Fibroblast of villous mesenchyme (primary cell): Measurements from ENCODE around the genes BTD and GALNT15.

DNA sequence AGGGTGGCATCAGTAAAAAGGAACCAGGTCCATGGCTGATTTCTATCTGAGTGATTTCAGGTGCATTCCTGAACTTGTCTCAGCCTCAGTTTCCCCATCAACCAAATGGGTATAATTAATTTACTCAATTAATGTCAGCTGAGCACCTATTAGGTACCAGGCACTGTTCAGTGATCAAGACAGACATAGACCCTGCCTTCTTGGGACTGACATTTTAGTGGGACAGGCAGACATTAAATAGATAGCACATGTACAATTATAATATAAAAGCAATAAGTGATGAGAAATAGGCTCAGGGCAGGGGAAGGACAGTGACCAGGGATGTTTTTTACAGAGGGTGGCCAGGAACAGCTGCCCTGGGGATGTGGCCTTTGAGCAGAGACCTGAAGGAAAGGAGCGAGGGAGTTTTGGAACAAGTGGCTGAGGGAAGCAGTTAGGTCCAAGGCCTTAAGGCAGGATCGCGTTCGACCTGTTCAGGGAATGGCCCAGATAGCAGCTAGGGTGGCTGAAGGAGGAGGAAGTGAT, 51.1 kb downstream of the SLC6A6 start:
- CAGE, long polyA plus RNA = no peak

DNA sequence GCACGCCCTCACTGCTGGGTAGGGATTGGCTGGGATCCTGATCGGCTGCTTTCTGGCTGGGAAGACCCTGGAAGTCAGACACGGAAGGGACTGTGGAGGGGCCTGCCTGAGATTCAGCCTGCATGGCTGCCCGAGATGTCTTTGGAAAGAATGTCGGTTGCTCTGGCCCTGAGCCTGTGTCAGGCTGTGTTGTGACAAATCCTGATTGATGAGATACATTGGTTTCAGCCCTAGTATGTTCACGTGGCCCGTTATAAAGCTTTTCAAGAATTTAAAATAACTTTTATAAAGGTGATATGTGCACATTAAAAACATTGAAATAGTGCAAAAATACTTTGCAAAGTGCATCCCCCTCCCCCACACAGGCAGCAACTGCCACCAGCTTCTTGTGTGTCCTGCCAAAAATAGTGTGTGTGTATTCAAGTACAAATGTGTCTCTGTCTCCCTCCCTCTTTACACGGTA, 52.0 kb downstream of the SLC6A6 start:
- CAGE, long polyA plus RNA = no peak

- CAGE, long polyA plus RNA = no peak
These were observed 33.9 kb downstream of the FGD5 start for GRCh38 chr3:14852720-14852957.

GRCh38 chr3:14946808-14947034, 662 bp upstream of the NR2C2 start:
- CAGE, long polyA plus RNA = no peak

DNA sequence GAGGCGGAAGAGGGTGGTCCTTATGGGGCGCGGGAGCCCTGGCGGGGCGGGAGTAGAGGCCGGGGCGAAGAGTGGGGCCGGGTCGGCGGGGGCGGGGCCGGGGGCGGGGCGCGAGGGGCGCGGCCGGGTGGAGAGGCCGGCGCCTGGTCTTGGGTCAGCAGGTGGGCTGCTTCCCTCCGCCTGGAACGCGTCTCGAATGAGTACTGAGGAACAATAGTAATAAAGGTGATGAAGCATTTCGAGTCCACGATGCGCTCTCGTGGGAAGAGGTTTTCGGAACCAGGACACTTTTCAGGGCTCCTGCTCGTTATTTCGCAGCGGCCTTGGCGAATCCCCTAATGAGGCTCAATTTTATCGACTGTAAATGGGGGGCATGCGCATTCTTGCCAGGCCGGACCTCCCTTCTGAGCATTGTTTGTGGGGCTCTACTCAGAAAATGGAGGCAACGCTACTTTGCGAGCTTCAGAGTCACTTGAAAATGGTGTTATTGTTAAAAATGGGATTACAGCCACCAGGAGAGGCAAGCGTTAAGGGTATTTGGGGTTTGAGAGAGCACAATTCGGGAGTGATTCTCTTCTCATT, 1.2 kb downstream of the NR2C2 start:
- CAGE, long polyA plus RNA = no peak

- CAGE, long polyA plus RNA = no peak
These were observed 56.2 kb downstream of the NR2C2 start for GRCh38 chr3:15003605-15004030.

GRCh38 chr3:15063169-15063762, 1.8 kb downstream of the MRPS25 start:
- CAGE, long polyA plus RNA = no peak

GRCh38 chr3:15095998-15096457, 2.9 kb downstream of the RBSN start:
- CAGE, long polyA plus RNA = no peak

GRCh38 chr3:15260096-15261362, 54.5 kb downstream of the CAPN7 start:
- CAGE, long polyA plus RNA = no peak

GRCh38 chr3:15273147-15273639, 59.2 kb downstream of the SH3BP5 start:
- CAGE, long polyA plus RNA = no peak

GRCh38 chr3:15361266-15362395, 29.2 kb upstream of the SH3BP5 start:
- CAGE, long polyA plus RNA = no peak

DNA sequence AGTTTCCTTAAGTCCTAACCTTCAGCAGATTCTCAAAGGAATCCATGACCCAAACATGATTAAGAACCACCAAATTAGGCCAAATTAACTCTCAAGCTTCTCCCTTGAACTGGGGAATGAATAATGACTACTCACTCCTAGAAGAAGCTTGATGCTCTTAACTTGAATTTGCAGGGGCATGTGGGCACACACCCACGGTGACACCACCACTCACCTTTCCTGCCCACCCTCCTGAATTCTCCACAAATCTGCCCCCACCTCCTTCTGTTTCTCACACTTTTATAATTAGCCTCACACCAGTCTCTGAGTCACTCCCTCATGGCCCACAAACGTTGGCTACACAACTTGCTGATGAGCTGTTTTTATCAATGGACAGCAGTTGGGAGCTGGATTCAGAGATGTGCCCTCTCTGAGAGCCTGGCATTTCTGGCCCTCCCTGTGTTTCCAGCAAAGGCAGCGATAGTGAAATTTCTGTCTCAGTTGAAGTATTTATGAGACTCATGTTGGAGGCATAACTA, 1.4 kb downstream of the COLQ start:
- CAGE, long polyA plus RNA = no peak

GRCh38 chr3:15601637-15602353, at the start of gene BTD:
BTD (plus strand) TSS chr3:15601745.
- CAGE, long polyA plus RNA = no peak

GRCh38 chr3:15651178-15651639, 49.7 kb downstream of the BTD start:
- CAGE, long polyA plus RNA = no peak

DNA sequence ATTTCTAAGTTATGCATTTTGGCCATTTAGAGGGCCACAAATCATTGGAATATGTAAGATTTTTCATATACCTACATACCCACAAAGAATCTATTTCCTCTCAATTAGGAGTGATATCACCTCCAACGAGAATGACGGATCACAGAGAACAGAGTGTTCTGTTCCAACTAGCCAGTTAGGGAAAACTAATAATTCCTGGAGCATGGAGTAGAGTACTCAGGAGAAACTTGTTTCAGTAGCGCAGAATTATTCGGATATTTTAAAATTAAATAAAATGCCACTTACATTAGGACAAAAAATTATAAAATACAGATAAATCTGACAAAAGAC, 15.8 kb downstream of the ANKRD28 start:
- CAGE, long polyA plus RNA = no peak

- CAGE, long polyA plus RNA = no peak
These were observed 11.4 kb downstream of the ANKRD28 start for GRCh38 chr3:15786042-15787069.

- CAGE, long polyA plus RNA = no peak
These were observed 106.0 kb upstream of the ANKRD28 start for GRCh38 chr3:15903681-15904264.

- CAGE, long polyA plus RNA = no peak
These were observed 125.9 kb upstream of the GALNT15 start for GRCh38 chr3:16048486-16049101.

GRCh38 chr3:16124696-16124997, 49.8 kb upstream of the GALNT15 start:
- CAGE, long polyA plus RNA = no peak

DNA sequence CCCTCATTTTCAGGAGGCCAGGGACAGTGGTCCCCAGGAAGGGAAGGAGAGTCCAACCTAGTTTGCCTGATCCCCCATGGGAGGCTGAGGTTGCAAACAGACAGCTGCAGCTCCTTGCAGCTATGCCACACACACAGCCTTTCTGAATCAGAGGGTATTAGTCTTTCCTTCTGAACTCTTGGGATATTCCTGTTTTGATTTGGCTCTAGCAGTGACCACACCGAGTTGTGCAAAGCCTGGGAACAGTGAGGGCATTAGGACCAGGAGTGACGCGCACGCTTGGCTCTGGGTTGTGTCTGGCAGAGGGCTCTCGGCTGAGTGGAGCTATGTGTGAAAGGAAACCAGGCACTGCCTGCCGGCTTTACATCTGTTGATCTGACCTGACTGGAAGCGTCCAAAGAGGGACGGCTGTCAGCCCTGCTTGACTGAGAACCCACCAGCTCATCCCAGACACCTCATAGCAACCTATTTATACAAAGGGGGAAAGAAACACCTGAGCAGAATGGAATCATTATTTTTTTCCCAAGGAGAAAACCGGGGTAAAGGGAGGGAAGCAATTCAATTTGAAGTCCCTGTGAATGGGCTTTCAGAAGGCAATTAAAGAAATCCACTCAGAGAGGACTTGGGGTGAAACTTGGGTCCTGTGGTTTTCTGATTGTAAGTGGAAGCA, at the start of gene GALNT15:
Gene GALNT15 (plus strand): TSS at position 364 of the 670 bp plus-strand sequence.
- CAGE, long polyA plus RNA = no peak